Metastatic Pancreatic Carcinoma in the Ovary (tissue), 1 donor: ENCODE data around the gene GRAPL.

DNA sequence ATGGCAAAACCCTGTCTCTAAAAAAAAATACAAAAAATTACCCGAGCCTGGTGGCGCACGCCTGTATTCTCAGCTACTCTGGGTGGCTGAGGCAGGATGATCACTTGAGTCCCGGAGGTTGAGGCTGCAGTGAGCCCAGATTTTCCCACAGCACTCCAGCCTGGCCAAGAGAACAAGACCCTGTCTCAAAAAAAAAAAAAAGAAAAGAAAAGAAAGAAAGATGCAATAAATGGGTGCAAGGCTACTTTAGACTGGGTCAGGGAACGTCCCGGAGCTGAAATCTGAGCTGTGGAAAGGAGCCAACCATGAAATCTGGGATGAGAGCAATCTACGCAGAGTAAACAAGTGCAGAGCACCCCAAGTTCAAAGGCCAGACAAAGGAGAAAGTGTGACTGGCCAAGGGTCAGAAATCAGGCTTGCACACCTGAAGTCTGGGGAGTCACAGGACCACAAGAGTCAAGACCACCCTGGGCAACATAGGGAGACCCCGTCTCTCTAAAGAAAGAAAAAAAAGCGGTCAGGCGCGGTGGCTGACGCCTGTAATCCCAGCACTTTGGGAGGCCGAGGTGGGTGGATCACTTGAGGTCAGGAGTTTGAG lies 2.9 kb downstream of the SHMT1 start:
- PRO-cap: no peak

GRCh38 chr17:18721893-18722456 lies 21.9 kb upstream of the FBXW10 start:
- PRO-cap: no peak

DNA sequence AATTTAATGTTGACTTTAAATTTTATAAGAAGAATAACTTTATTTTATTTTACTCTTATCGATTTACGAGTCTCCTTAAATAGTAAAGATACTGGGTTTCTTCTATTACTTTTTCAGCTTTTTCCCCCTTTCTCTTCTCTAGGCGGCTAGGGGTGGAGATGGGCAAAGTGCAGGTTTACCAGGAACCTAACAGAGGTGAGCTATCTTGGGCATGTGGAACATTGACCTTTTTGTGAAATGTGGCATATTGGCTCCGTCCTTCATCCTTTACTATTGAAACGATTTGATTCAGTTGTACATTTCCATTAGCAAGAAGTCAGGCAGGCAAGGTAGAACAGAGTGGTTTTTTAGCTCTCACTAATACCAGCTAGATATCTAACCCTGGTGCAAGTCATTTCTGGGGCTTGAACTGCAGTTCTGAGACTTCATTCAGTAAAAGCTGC lies 9.2 kb downstream of the PRPSAP2 start:
- PRO-cap: no peak

- PRO-cap: no peak
These were observed at the start of gene GRAPL for GRCh38 chr17:19127168-19127640. Gene GRAPL (plus strand): TSS chr17:19127589.

- PRO-cap: no peak
These were observed 47.1 kb upstream of the EPN2 start for GRCh38 chr17:19189964-19190522.

DNA sequence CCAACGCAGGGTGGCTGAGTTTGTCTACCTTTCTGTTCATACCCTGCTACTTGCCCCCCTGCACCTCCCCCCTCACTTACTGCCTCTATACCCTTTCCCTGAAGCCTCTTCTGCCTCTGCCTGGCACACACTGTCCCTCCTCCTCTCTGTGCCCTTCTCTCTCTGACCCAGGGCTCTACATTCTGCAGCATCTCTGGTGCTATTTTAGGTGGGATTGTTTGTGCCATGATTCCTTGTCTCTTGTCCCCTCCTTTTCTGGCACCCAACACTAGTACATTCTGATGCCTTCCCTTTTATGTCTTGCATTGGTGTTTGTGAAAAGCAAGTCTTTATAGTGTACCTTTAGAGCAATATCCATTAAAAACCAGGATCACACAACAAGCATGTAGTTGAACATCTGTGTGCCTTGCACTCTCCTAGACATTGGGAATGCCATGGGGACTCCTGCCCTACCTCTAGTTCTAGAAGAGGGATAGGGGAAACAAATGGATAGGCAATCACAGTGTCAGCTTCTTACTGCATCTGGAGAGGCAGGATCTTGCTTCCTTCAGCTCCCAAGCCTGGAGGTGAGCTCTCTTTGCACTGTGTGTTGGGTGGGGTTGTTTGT lies 13.7 kb downstream of the EPN2 start:
- PRO-cap: no peak

DNA sequence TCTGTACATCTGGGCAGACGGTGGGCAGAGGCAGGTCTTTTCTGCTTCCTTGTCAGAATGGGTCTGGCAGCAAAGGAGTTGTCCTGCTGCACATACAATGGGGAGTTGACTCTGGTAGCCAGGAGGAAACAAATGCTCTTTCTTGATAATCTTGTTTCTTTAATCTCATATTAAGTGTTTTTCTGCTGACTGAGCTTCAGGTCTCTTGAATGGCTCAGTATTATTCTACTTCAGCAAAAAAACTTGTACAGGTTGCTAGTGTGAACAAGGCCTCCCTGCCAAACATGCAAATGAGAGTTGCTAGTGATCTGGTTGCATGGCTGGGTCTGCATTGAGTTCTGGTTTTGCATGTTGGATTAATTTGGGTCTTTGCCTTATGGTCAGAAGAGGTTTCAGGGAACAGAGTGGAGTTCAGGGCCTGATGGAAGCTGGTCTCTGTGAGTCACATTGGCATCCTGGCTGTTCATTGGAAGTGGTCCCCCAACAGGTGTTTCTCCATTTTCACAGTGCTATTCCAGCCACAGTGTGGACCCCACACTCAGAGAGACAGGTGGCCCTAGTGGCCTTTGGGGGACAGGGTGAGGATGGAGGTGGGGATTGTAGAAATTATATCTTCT lies 46.9 kb downstream of the EPN2 start:
- PRO-cap: no peak

GRCh38 chr17:19301526-19302259 lies 60.8 kb downstream of the B9D1 start:
- PRO-cap: no peak

DNA sequence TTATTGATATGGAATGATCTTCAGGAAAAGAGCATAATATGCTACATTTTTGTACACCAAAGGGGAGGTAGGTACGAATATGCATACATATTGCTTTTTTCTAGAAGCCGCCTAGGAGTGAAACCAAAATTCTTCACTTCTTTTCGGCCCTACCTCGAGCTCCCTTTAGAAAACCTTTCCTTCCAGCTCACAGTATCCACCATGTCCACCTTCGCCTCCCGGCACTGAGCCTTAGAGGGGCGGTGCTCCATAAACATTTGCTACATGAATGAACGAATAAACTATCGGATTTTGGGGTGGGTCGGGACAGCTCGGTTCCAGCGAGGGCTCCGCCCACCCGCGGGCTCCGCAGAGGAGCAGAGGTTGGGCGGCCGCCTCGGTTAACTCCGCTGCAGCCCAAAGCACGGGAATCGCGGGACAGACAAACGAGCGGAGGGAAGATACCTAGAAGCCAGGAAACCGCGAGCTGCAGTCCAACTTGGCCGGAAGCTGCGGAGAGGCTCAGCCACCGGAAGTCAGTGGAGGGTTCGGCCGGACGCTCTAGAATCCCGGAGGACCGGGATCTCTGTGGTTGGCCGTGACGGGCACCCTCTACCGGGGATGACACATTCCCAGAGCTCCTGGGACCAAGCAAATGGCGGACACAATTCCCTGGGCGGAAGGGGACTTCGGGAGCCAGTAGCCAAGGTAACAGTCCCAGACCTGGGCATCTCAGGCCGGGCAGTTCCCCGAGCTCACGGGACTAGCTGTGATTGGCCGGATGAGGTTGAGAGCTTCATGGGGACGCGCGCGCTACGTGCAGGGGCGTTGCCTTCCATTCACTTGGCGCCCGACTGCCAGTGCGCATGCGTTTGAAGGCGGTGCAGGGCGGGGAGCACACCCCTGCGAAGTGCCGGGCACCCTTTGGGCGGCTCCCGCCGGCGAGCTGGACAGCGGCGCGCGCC lies 611 bp upstream of the MAPK7 start:
- PRO-cap: bidirectional peak, plus-strand start at position 351 of the sequence, minus-strand start at position 226 of the sequence; bidirectional peak, plus-strand start at position 614 of the sequence, minus-strand start at position 423 of the sequence; bidirectional peak, plus-strand start outside the sequence, minus-strand start at position 738 of the sequence

DNA sequence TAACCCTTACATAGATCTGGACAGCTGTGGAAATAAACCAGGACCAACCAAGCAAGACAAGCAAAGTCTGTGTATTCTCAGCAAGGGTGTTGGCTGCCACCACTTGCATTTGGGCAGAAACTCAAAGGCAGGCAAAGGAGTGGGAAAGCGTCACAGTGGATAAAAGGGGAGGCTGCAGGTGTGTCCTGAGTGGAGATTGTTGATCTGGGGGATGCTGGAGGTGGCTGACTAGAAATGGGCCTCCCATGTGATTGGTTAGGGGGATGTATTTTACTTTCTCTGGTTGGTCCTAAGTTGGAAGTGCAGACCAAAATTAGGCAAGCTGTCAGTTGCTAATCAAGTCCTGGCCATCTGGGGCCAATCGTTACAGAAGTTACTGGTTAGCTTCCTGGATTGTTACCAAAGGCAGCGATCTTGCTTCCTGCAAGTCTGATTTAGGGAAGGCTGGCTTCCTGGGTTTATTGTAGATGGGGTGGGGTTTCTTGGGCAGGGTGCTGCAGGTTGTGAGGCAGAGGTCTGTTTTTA lies 36.6 kb downstream of the SLC47A1 start:
- PRO-cap: no peak

DNA sequence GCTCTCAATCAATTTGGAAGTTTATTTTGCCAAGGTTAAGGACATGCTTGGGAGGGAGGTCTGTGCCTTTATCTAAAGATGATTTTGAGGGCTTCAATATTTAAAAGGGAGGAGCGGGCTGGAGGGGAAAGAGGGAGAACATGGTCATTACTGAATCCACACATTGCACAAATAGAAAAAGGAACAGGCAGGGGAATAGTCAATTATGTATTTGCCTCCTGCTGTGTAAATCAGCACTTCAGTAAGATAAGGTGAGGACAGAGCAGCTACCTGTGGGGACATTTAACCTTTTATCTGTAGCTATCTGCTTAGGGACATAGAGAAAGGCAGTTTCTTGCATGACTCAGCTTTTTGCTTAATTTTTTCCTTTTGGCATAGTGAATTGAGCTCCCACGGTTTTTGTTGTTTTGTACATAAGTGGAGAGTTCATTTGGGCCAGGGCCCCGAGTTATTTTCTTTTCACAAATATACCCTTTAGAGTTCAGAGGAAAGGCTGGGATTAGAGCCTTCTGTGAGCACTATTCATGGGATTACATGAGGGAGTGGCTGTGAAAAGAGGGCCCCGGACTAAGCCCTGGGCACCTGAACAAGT lies 1.2 kb upstream of the ALDH3A2 start:
- PRO-cap: no peak

DNA sequence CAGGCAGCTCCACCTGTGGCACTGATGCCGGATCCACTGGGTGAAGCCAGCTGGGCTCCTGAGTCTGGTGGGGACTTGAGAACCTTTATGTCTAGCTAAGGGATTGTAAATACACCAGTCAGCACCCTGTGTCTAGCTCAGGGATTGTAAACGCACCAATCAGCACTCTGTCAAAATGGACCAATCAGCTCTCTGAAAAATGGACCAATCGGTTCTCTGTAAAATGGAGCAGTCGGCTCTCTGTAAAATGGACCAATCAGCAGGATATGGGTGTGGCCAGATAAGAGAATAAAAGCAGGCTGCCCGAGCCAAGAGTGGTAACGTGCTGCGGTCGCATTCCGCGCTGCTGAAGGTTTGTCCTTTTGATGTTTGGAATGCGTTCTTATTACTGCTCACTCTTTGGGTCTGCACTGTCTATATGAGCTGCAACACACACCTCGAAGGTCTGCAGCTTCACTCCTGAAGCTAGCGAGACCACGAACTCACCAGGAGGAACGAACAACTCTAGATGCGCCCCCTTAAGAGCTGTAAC lies 7.7 kb downstream of the SPECC1 start:
- PRO-cap: no peak

DNA sequence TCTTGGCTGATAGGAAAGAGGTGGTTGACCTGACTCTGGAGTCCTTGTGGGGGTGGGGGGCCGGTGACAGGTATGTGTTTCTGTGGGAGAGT lies 147.6 kb downstream of the SPECC1 start:
- PRO-cap: no peak

GRCh38 chr17:20531106-20531389 lies 48.5 kb upstream of the CDRT15L2 start:
- PRO-cap: unidirectional peak, plus-strand start at chr17:20531309

DNA sequence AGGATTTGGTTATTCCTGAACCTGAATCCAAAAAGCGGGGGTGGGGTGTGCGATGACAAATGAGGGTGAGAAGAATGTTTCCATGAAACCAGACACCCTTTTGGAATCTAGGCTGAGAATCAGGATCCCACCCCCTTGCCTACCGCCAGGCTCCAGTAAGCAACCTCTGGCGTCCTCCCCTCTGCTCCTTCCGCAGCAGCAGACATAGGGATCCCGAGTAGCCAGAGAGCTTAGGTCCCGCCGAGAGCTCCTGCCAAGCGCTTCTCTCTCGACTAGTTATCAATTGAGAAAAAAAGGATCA lies 191.1 kb downstream of the USP22 start:
- PRO-cap: unidirectional peak, plus-strand start at position 207 of the sequence

- PRO-cap: no peak
These were observed 120.4 kb downstream of the USP22 start for GRCh38 chr17:20922350-20922792.

GRCh38 chr17:21028790-21029494 lies 13.9 kb downstream of the USP22 start:
- PRO-cap: no peak

DNA sequence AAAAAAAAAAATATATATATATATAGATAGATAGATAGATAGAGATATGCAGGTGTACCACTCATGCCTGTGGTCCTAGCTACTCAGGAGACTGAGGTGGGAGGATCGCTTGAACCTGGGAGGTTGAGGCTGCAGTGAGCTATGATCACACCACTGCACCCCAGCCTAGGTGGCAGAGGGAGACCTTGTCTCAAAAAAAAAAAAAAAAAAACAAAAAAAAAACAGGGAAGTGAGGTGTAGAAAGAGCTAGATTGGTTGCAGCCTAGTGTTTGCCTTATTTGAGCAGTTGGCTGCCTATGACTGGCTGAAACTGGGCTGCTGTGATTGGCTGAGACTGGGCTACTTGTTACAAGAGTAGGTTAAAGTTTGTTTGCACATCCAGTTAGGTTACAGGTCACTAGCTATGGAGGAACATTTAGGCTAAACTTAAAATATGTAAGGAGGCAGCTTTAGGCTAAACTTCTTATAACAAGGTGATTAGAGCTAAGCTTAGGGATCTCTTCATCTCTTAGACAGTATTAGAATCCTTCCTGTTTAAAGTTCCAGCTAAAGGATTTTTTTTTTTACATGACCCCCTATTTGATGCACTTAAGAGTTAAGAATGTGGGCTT lies 5.7 kb downstream of the DHRS7B start:
- PRO-cap: no peak

GRCh38 chr17:21174010-21174501 lies 39.9 kb downstream of the TMEM11 start:
- PRO-cap: no peak

GRCh38 chr17:21200588-21201184 lies 13.3 kb downstream of the TMEM11 start:
- PRO-cap: no peak